LNCaP clone FGC (cell line): Measurements from ENCODE around the genes EIF2AK3, TEKT4, TRIM43 and GPAT2.

DNA sequence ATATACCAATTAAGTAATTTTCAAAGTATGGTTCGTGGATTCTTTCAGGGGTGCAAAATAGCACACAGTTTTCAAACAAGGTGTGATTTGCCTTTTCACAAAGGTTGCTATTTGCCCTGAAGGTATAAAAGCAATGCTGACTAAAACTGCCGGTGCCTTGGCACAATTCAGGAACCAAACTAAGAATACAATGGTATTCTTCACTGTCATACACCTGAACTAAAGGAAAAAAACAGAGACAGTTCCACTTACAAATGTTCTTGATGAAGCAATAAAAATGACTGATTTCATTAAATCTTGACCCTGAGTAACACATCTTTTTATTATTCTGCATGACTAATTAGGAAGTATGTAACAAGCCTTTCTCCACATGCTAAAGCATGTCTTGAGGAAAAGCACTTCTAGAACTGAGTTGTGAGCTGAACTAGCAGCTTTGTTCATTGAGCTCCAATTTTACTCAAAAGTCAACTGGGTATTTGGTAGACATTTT, 18.0 kb downstream of the EIF2AK3 start:
- RRBS, 2 experiments = no CpG with 5 or more reads among the region's 2 CpGs

- RRBS, 2 experiments = under 1 to 1% methylated on average over 40 of the region's 108 CpGs
These were observed at the start of gene EIF2AK3 for GRCh38 chr2:88626677-88627661. TSS of gene EIF2AK3 (minus strand) at chr2:88627464.

DNA sequence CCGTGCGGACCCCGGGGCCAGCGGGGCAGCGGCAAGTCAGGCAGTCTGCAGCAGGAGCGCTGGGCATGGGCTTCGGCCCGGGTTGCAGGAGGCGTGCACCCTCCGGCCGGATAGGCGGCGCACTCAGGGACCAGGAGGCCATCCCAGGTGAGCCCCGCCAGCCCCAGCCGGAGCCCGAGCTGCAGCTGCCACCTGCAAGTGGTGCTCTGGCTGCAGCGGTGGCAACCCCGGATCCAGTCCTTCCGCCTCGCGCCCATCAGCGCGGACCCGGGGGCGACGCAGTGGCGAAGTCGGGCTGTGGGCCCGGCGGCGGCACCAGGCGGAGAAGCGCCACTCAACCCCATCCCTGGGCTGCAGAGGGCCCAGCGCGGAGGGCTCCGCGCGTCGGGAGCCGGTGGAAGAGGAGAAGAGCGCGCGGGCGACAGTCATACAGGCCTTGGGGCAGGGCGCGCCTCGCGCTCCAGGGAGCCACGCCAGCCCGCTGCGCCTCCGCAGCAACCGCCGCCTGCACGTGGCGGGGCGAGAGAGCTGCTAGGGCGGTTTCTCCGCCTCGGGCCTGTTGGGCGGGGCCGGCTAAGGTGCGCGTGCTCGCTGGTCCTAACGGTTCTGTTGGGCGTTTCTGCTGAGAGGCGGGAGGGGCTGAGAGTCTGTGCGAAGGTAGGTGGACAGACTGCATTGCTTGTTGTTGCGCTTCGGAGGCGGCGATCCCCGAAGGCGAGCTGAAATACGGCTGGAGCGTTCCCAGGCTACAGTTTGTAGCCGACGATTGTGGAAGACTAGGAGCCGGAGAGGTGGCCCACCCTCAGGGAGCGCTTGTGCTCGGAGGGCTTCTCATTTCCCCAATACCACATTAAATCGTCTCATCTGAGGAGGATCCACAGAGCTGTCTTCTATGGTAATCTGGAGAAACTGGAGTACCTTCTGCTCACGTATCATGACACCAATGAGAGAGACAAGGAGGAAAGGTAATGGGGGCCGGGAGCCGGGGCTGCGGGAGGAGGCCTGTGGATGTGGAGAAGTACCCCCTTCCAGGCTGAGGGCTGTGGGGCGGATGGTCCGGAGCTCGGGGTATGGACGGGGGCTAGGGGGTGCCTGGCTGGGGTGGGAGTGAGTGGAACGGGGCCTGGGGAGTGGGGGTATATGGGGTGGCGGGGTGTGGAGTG, 74.1 kb downstream of the RPIA start:
- RRBS, 2 experiments = 86 to 89% methylated on average over 21 of the region's 93 CpGs

DNA sequence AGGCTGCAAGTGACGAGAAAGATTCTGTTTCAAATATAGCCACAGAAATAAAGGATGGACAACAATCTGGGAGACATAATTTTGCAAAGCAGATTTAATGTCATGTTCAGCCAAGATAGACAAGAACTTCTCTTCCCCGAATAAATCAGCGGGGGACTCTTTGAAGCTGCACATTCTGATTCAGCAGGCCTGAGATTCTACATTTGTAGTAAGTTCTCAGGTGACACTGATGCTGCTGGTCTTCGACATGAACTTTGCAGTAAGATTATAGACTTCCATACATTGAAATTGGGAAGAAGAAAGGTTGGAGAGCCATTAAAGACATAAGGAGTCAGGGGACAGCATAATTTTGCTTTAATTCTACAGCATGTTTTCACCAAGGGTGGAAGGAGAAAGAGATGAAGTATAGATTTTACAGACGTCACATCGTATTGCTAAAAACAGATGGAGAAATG, 93.3 kb downstream of the RPIA start:
- RRBS, 2 experiments = no CpG with 5 or more reads among the region's 6 CpGs

DNA sequence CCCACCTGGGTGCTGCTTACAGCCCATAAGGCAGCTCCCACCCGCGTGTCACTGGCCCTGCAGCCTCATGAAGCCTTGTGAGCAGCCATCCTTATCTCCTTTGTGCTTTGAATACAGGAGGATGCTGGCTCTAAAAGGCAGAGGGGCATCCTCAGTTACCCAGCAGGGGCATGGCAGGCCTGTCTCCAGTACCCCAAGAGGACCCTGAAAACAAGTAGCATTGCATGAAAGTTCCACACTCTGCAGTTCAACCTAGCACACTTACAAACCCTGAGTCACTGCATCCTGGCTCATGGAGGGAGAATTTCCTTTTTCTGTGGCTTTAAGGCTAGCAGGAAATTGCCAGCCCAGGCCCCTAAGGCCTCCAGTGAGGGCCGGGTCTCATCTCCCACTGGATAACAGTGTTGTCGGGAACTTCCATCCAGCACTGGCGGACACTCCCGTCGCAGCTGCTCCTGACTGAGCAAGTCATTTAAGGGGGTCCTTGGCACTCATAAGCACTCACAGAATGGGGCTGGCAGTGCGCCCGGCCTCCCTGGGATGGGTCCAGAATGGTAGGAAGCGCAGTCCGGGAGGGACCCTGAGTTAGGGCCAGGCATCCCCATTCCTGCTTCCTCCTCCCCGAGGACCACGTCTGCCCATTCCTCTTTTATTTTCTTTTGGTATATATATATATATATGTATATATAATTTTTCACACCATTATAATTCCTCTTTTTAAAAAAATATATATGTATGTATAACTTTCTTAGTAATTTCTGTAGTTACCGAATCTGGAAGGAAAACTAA, 137.3 kb downstream of the RPIA start:
- RRBS, 2 experiments = no CpG with 5 or more reads among the region's 14 CpGs

DNA sequence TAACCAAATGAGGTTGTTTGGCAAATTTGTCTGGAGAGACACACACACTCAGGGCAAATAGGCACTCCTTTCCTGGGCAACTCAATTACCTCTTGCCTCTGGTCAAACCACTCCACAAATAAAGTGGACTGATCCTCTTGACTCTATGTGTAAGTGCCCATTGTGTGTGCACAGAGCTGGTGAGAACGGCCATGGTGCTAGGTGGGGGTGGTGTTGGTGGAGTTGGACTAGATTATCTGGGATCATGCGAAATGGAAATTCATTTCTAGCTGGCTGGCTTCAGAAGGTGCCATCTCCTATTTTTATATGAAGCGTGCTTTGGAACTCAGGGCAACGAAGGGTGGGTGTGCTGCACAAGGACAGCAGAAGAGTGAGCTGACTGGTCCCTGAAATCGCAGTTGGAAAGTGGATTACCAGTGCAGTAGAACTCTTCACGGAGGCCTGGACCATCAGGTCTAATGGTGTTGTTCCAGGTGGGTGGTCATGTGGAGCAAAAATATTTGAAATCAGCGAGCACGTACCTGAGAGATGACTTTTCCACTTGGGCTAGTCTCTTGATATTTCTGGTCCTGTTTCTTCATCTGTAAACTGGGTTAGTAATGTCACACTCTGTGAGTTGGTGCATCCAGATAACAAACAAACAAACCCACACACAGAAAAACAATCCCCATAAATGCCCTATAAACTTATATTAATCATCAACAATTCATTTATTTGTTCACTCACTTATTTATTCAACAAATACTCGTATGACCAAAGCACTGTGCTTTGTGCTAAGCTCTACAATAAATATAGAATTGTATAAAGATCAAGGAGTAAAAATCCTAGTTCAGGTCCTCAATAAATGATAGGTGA, 150.0 kb downstream of the RPIA start:
- RRBS, 2 experiments = no CpG with 5 or more reads among the region's 9 CpGs

- RRBS, 2 experiments = no CpG with 5 or more reads among the region's 3 CpGs
These were observed 164.0 kb downstream of the RPIA start for GRCh38 chr2:88855107-88856326.

DNA sequence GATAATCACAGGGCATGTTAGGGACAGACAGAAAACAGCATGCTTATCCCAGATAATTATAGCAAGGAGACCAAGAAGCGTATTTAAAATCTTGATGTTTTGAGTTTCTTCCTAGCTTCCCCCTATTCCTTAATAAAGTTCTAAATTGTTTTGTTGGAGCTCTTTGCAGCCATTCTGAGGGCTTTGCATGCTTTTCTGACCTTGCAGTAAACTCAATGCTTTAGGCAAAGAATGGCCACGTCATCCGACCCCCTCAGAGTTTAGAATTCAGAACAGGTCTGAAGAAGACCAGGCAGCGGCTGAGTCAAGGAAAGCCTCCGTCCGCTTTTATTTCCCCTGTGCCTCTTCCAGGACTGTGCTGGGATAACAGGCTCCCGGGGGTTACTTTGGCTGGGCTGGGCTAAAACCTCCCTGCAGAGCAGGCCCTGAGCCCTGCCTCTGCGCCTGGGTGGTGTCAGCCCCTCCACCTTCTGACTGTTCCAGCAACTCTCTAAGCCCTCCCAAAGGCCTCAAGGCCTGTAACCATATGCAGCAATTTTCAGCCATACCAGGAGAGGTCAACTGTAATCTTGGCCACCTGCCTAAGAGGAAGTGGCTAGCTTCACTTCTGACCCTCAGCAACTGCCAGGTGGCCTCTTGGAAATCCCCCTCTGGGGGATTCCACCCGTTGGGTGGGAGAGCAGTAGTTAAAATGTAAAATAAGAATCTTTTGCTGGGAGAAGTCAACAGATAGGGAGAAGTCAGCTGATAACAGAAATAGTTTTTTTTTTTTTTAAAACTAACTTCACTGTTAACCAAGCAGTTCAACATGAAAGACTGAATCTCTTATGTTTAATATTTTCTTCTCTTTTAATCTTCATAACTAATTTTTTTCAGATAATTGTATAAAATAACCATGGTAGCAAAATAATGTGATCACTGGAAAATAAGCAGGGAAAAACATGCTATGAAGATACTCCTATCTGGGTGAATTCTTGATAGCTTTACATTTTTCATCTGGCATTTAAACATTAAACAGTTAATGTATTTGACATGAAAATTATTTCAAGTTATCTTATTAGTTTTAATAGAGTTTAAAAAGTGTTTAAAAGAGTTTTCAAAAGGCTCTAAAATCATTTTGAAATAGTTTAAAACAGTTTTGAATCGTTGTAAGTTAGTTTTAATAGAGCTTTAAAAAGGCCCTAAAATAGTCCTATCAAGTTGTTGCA, 166.7 kb downstream of the RPIA start:
- RRBS, 2 experiments = no CpG with 5 or more reads among the region's 10 CpGs

DNA sequence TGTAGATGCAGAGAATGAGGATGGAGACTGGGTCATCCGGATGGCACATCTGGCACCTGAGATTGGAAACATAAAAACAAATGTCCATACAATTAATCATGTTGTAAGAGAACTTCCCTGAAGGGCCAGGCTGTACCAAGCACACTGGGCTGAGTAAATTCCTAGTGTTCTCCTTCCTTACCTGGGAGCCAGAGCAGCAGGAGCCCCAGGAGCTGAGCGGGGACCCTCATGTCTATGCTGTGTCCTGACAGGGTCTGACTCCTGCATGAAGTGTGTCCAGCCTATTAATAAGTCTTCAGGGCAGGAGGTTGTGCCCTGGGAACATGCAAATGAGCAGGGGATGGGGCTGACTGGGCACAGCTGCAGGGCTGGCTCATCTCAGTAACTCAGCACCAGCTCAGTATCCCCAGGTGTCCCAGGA, 301.2 kb downstream of the RPIA start:
- RRBS, 2 experiments = no CpG with 5 or more reads among the region's 2 CpGs

GRCh38 chr2:89268379-89268597, 576.8 kb downstream of the RPIA start:
- RRBS, 2 experiments = no CpG with 5 or more reads among the region's 2 CpGs

DNA sequence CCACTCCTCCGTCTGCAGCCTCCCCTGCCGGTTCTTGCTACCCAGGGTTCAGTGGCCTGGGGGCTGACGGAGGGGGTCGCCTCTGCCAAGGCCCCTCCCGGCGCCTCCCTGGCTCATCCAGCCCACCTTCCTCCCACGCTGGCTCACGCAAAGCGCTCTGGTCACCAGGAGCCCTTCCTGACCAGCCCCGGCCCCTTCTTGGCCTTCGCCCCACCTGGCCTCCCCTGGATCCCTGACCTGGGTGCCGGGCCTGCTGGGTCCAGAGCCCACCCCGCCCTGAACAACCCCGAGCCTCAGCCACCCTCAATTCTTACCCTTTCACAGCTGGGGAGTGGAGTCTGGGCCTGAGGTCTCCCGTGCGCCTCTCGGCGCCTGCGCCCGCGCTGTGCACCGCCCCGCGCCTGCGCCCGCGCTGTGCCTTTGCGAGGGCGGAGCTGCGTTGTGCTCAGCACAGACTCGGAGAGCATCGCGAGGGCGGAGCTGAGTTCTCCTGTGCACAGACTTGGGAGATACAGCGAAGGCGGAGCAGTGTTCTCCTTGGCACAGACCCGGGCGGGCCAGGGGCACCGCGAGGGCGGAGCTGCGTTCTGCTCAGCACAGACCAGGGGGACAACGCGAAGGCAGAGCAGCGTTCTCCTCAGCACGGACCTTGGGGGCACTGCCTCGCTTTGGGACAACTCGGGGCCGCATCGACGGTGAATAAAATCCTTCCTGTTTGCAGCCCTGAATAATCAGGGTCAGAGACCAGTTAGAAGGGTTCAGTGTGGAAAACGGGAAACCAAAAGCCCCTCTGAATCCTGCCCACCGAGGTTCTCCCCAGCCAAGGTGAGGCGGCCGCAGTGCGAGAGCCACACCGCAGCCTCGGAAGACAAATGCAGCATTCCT, 894.0 kb downstream of the RPIA start:
- RRBS, 2 experiments = no CpG with 5 or more reads among the region's 58 CpGs

- RRBS, 2 experiments = no CpG with 5 or more reads among the region's 9 CpGs
These were observed 1147.0 kb downstream of the RPIA start for GRCh38 chr2:89838335-89838932.

DNA sequence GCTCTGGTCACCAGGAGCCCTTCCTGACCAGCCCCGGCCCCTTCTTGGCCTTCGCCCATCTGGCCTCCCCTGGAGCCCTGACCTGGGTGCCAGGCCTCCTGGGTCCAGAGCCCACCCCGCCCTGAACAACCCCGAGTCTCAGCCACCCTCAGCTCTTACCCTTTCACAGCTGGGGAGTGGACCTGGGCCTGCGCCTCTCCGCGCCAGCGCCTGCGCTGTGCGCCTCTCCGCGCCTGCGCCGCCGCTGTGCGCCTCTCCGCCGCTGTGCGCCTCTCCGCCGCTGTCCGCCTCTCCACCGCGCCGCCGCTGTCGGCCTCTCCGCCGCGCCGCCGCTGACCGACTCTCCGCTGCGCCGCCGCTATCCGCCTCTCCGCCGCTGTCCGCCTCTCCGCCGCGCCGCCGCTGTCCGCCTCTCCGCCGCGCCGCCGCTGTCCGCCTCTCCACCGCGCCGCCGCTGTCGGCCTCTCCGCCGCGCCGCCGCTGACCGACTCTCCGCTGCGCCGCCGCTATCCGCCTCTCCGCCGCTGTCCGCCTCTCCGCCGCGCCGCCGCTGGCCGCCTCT, 378.9 kb upstream of the AQP7B start:
- RRBS, 2 experiments = no CpG with 5 or more reads among the region's 78 CpGs

DNA sequence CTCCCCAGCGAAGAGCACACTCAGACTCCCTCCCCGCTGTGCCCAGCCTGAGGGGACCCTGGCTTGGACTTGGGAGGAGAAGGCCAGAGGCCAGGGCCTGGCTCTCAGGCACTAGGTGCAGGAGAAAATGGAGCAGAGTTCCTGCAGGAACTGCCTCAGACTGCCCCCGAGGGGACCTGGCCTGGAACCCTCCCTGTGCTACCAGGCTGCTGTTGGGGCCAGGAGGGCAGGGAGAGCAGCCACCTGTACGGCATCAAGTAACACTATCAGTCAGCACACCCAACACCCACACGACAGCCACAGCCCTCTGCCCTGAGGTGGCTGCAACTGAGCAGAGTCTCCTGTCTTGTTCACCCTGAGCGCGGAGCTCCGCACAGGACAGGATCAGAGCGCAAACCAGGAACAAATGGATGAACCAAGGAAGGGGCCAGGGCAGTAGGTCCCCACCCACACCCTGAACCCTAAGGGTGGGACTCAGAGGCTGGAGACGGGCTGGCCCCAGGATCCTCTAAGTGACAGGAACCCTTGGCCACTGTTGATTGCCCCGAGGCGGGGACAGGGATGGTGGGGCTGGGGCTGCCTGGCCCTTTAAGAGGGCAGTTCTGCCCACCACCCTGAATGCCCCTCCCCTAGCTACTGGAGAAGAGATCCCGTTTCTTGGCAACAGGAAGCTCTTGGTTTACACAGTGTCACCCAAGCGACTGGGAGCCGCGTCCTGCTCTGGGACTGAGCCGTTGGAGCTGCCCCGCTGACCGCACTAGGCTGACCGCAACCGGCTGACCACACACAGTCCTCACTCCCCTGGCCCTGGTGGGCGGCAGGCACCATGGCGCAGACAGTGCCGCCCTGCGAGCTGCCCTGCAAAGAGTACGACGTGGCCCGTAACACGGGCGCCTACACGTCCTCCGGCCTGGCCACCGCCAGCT, at the start of gene TEKT4:
Gene TEKT4, plus strand, starts transcription at position 677 of the 926 bp plus-strand sequence.
- RRBS, 2 experiments = no CpG with 5 or more reads among the region's 33 CpGs

GRCh38 chr2:95434377-95435091, 32.0 kb downstream of the FAHD2A start:
- RRBS, 2 experiments = no CpG with 5 or more reads among the region's 5 CpGs

GRCh38 chr2:95525350-95526119, 41.0 kb upstream of the TRIM43B start:
- RRBS, 2 experiments = no CpG with 5 or more reads among the region's 34 CpGs

GRCh38 chr2:95591805-95592197, at the start of gene TRIM43:
TSS of gene TRIM43 (plus strand) at chr2:95592001.
- RRBS, 2 experiments = no CpG with 5 or more reads among the region's 6 CpGs

DNA sequence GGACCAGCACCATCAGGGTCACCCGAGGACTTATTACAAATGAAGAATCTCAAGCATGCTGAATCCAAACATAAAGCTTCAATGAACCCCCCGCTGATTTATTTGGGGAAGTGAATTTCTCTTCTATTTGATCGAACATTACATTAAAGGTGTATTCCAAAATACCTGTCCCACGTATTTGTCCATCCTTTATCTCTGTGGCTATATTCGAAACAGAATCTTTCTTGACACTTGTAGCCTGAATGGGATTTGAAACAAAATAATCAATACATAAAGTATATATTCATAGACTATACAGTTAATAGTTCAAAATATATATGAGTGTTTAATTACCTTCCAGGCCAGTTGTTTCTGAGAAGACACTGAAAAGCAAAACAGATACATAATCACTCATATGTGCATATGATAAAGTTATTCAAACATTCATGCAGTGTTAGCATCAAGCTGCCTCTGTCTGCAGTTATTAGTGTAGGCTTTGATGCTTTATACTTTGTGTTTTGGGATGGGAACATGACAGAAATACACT, 105.7 kb downstream of the ANKRD36C start:
- RRBS, 2 experiments = no CpG with 5 or more reads among the region's 5 CpGs

DNA sequence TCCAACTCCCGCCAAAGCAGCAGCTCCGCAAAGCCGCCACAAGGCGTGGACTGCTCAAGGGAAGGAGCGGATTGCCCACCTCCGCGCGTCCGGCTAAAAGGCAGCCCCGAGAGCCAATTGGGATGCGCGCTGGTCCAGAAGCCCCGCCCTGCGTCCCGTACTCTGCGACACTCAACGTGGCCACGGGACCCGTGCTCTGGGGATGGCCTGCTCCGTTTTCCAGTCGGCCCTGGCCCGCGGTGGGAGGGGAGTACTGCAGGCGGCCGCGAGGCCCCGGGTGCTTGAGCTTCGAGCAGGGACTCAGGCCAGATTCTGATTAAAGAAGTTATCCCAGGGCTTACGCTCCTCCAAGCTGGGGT, at the start of gene GPAT2:
Gene GPAT2, minus strand, starts transcription at position 52 of the 359 bp plus-strand sequence.
- RRBS, 2 experiments = no CpG with 5 or more reads among the region's 29 CpGs

DNA sequence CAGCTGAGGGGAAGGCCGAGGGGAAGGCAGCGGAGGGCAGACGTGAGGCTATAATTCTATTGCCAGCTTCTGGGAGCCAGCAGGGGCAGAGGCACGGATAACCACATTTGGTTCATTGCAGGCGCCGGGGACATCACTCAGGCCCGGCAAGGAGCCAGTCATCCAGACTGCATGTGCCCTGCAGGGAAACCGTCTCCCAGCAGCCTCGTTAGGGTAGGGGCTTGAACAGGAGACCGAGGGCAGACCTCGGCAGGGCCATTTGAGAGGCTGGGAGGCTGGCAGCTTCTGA, 24.9 kb downstream of the ADRA2B start:
- RRBS, 2 experiments = no CpG with 5 or more reads among the region's 11 CpGs